SUDHL5 (cell line): ENCODE data around the gene NR3C1.

DNA sequence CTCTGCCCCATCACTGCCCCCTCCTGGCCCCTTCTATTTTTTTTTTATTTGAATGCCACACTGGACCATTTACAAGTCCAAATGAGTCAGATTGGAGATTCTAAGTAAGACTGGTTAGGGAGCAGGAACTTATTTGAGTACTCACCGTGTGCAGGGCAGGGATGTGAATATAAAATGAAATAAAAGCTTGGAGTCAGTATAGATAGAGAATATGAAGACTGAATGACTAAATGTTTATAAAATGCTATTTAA, 137.0 kb downstream of the FGF1 start:
- PRO-cap: no peak

DNA sequence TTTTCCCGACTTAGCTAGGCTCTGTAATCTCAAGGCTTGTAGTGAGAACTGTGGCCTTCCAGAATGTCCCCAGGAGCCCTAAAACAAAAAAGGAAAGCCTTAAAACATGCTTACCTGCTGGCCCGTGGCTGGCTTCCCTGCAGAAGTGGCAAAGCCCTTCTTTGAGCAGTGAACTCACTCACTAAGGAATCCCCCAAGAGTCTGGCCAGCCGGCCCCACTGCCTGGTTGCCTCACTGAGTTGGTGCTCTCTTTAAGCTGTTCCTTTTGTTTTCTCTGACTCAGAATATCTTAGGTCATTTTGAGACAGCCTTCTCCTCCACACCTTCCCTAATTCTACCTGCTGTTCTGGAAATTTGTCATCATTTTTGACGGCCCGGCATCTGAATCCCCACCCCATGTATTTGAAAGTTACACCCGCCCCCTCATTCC, 41.9 kb downstream of the FGF1 start:
- PRO-cap: no peak

DNA sequence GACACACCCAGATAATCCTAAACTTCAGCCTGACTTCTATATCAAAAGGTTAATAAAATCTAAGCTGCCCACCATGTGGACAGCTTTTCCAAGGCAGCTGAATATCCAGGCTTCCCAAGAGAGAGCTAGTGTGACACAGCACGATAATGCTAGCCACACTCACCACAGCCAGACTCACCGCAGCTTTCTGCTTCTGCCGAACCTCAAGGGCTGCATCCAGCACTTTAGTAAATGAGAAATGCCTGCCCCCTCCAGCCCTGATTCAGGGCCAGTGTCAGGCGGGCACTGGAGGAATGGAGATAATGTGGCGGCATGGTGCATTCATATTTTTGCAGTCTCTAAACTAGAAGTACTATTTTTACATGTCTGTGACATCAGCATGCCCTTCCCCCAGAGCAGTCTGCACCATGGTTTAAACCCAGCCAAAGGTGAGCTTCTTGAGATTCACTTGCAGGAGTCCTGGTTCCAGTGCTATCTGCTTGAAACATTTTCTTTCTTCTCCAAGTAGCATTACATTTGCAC, 493 bp downstream of the FGF1 start:
- PRO-cap: no peak

- PRO-cap: no peak
Observed at GRCh38 chr5:142716923-142717506, 31.1 kb upstream of the FGF1 start.

GRCh38 chr5:142977544-142977991, 207.4 kb downstream of the ARHGAP26 start:
- PRO-cap: no peak

- PRO-cap: no peak
Observed at GRCh38 chr5:143026241-143027151, 256.3 kb downstream of the ARHGAP26 start.

- PRO-cap: no peak
Observed at GRCh38 chr5:143040274-143040923, 270.2 kb downstream of the ARHGAP26 start.

GRCh38 chr5:143065124-143065998, 295.2 kb downstream of the ARHGAP26 start:
- PRO-cap: no peak

DNA sequence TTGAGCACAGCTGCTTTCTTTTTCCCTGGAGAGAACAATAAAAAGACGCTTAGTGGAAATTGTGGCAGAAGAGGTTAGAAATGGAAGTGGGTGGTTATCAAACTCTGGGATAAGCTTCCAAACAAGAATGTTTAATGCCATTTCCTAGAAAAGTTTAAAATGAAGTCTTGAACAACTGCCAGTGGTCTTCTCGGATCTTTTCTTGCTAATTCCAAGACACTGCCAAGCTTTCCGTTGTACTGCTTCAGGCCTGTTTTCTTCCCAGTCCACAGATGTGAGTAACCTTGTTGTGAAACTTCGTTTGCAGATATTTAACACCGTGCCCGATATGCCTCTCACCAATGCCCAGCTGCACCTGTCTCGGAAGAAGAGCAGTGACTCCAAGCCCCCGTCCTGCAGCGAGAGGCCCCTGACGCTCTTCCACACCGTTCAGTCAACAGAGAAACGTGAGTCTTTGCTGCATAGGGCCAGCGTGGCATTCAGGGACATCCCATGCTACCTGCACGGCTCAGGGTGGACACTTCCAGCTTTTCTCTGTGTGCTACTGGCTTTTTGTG, 269.7 kb downstream of the NR3C1 start:
- PRO-cap: no peak

DNA sequence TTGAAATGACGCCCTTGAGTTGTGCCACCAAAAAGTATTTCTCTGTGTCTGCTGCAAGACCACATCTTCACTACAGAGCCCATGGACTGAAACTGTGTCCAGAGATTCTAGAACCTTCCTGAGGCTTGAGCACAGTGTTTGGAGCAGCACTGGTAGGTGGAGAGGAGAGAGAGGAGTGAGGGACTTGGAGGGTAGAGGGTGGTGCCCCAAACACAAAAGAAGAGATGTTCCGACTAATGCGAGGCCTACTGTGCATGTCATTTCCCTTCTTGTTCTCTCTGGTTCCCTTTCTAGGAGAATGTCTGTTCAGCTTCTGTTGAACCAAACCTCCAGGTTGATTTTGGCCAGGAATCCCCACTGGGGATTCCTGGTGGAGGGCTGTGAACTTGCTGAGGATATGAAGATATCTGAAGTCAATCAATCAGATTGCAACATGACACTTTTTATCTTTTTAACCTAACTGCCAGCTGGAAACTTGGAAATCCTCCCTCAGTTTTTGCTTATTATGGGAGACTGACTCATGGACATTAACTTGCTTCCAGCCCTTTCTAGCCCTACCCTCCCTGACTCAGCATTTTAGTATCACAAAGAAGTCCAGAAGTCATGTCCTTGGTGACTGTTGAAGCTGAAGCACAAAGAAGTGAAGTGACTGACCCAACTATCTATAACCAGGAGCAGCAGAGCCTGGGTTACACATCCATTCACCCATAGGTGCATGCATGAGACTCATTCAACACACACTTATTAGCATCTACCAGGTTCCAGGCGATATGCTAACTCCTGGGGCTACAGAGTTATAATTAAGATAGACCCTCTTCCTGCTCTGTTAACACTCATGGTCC, 154.4 kb downstream of the NR3C1 start:
- PRO-cap: no peak

GRCh38 chr5:143387320-143388170, 15.9 kb downstream of the NR3C1 start:
- PRO-cap: no peak

DNA sequence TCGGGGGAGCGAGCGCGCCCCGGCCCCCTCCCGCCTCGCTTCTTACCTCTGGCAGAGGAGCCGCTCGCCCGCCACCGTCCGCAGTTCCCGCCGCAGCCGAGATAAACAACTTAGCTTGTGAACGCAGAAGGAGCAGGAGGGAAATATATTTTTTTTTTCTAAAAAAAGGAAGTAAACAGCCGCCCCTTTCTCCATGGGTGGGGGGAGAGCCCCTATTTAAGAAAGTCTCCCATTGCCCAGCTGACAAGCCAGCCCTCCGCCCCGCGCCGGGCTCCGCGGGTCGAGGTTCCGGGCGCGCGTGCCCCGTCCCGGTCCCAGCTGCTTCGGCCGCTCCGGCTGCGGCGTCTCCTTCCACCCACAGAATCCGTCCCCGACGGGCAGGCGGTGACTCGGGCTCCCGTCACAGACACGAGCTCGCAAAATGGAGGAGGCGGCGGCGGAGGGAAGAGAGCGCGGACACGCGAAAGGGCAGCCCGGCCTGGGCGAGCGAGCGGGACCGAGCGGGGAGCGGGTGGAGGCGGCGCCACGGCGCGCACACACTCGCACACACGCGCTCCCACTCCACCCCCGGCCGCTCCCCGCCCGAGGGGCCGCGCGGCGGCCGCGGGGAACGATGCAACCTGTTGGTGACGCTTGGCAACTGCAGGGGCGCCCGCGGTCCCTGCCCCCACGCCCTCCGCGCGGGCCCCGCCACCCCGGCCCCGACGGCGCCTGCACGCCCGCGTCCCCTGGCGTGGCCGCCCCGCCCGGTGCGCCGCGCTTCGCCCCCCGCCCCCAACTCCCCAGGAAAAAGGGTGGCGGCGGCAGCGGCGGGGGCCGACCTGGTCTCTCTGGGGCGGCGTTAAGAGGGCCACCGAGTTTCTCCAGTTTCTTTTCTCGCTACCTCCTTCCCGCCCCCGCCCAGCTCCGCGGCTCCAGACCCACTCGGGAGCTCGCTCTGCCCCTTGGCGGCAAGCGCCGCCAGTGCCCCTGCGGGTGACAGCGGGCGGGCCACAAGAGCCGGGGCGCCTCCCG, at the start of gene NR3C1:
Gene NR3C1 (minus strand): TSS at position 522 of the 1,014 bp plus-strand sequence.
- PRO-cap: bidirectional peak, plus-strand start at position 243 of the sequence, minus-strand start at position 119 of the sequence; bidirectional peak, plus-strand start at position 785 of the sequence, minus-strand start at position 580 of the sequence; bidirectional peak, plus-strand start at position 963 of the sequence, minus-strand start at position 926 of the sequence

DNA sequence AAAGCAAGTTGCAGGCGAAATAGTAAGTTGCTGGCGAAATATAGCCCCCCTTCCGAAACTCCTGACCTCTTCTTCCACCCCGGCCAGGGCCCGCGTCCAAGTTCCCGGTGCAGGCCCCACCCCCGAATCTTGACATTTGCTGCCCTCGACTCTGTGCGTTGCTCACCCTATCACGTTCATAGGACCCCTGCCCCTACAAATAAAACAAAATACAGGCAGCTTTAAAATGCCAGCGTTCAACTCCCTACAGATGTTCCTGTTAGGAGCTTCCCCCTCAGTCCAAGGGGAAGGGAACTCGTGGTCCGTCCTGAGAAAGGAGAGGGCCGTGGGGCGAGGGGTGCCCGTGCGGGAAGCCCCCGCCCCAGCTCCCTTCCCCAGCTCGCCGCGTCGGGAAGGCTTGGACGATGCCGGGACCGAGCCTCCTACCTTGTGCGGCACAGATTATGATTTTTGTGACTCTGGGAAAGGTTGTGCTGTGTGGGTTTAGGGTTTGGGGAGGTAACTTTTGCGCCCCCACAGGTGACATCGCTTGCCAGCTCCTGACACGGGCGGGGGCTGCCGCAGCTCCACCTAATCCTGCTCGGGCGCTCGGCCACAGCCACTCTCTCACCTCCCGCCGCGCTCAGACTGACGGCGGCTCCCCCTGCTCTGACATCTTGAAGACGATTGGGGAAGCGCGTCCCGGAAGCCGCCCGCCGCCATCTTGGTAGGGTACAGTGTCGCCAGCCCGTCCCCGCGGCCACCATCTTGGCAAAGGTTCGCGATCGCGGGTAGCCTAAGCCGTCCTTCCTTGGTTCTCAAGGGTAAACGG, 1.4 kb upstream of the NR3C1 start:
- PRO-cap: bidirectional peak, plus-strand start at position 753 of the sequence, minus-strand start at position 629 of the sequence

DNA sequence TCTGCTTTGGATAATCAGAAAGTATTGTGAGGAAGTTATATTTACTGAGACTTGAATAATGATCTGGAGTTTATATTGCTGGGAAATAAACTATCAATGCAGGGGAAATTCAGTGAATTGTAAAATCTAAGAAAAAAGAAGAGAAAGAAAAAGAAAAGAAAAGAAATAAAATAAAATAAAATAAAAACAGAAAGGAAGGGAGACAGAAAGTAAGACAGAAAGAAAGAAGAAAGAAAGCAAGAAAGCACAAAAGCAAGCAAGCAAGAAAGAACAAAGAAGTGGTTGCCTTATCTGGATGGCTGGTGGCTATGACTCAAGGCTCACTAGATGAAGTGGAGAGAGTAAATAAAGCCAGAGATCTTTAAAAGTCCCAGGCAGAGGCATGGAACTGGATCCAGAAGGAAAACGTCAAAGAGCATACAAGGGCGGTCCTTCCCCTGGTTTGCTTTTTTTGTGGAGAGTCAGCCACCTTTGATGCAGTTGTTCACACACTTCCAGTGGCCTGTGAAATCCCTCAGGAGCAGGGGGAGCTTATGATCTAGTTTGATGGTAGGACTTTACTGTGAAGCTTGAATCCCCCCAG, 176.8 kb upstream of the HMHB1 start:
- PRO-cap: no peak

- PRO-cap: no peak
Observed at GRCh38 chr5:145510263-145511130, 324.6 kb downstream of the PRELID2 start.

GRCh38 chr5:145542895-145543374, 292.2 kb downstream of the PRELID2 start:
- PRO-cap: no peak

DNA sequence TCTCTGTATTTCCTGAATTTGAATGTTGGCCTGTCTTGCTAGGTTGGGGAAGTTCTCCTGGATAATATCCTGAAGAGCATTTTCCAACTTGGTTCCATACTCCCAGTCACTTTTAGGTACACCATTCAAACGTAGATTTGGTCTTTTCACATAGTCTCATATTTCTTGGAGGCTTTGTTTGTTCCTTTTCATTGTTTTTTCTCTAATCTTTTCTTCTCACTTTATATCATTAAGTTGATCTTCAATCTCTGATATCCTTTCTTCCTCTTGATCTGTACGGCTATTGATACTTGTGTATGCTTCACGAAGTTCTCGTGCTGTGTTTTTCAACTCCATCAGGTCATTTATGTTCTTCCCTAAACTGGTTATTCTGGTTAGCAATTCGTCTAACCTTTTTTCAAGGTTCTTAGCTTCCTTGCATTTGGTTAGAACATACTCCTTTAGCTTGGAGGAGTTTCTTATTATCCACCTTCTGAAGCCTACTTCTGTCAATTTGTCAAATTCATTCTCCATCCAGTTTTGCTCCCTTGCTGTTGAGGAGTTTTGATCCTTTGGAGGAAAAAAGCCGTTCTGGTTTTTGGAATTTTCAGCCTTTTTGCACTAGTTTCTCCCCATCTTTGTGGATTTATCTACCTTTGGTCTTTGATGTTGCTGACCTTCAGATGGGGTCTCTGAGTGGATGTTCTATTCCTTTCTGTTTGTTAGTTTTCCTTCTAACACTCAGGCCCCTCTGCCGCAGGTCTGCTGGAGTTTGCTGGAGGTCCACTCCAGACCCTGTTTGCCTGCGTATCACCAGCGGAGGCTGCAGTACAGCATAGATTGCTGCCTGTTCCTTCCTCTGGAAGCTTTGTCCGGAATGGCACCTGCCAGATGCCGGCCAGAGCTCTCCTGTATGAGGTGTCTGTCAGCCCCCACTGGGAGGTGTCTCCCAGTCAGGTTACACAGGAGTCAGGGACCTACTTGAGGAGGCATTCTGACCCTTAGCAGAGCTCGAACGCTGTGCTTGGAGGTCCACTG, 188.8 kb downstream of the PRELID2 start:
- PRO-cap: no peak

DNA sequence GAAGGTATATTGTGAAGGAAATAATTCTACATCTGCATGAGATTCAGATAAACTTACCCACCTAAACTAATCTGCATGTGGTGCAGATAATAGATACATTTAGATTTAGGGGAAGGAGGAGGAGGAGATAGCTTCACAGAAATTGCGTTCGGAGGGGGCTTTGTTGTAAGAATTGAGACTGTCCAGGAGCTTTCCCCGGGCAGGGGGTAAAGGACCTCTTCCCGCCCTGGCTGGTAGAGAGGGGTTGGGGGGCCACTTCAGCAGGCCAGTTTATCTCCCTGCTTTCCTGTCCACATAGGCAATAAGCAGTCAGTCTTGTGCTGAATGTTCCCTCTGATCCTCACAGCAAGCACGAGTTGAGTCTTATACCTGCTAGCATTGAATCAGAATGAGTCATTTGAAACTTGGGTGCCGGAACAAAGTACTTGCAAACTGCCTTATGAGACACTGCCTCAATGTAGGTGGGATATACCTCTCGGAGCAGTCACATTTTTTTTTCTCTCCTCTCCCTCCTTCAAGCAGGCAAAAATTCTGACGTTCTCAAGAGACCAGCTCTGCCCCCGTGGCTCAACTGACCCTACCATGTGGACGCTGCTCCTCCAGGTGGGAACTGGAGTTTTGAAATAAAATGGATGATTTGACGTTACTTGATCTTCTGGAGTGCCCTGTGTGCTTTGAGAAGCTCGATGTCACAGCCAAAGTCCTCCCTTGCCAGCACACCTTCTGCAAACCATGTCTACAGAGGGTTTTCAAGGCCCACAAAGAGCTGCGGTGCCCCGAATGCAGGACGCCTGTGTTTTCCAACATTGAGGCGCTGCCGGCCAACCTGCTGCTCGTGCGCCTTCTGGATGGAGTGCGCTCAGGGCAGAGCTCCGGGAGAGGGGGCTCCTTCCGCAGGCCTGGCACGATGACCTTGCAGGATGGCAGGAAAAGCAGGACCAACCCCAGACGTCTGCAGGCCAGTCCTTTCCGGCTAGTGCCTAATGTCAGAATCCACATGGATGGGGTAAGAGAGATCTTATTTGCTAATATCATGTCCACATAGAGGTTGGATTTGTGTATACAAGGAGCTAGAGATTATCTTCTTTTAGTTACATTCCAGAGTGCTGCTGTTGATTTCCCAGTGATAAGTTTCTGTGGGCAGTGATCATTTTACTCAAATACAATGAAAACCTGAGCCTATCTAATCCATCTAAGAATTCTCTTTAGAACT, 1.3 kb downstream of the SH3RF2 start:
- PRO-cap: no peak

GRCh38 chr5:146027584-146028187, 77.7 kb downstream of the PLAC8L1 start:
- PRO-cap: no peak

GRCh38 chr5:146040607-146041084, 64.7 kb downstream of the PLAC8L1 start:
- PRO-cap: no peak